Cardiac atrium fibroblast (primary cell): ENCODE measurements around a stretch of chr16.

DNA sequence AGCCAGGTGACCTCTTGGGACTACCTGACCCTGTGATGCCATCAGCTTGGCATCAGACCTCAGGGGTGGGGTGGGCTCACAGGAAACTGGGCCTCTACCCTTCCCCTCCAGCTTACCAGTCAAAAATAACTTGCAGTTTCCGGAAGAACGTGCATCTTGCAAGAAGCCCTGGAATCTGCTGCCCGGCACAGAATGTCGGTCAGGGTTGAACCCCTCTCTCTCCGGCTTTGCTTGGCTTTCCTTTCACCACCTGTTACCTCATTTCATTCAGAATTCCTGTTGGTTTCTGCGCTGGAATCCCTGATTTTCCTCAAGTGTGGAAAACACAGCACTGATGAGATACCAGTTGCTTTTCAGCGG lies 11.7 kb upstream of the N4BP1 start:
- RAMPAGE, long total RNA: no peak

- RAMPAGE, long total RNA: no peak
Measured at GRCh38 chr16:49281156-49281724, 398 bp downstream of the CBLN1 start.

GRCh38 chr16:49542206-49543011 lies 168.8 kb downstream of the C16orf78 start:
- RAMPAGE, long total RNA: no peak

DNA sequence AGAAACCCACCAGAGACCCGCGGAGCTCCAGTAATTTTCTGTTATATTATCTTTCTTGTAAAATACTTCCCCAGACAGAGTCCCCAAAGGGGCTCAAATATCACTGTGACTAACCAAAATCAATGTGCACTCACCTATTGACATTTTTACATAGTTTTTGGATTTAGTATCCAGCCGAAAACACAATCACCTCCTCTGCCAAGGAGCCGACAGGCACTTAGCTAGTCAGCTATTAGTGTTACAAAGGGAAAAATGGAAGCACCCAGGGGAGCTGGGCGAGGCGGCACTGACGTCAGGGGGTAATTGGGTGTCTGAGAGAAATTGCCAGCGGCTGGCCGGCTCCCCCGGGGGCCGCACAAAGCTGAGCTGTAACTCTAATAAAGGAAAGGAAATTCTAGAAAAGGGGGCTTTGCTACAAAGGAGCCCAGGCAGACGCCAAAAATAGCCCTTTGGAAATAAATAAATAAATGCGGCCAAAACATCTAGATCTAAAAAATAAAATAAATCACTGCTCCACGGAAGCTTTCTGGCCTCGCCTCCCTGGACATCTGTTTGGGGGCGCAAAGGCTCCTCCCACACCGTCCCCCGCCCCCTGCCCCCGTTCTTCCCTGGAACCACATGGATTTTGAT lies 156.9 kb downstream of the ZNF423 start:
- RAMPAGE, long total RNA: no peak

- RAMPAGE, long total RNA: no peak
Measured at GRCh38 chr16:49986288-49987058, 38.6 kb upstream of the CNEP1R1 start.

- RAMPAGE, long total RNA: no peak
Measured at GRCh38 chr16:50201556-50201953, 48.4 kb downstream of the TENT4B start.

GRCh38 chr16:50267424-50267982 lies 1.2 kb downstream of the ADCY7 start:
- RAMPAGE, long total RNA: no peak

DNA sequence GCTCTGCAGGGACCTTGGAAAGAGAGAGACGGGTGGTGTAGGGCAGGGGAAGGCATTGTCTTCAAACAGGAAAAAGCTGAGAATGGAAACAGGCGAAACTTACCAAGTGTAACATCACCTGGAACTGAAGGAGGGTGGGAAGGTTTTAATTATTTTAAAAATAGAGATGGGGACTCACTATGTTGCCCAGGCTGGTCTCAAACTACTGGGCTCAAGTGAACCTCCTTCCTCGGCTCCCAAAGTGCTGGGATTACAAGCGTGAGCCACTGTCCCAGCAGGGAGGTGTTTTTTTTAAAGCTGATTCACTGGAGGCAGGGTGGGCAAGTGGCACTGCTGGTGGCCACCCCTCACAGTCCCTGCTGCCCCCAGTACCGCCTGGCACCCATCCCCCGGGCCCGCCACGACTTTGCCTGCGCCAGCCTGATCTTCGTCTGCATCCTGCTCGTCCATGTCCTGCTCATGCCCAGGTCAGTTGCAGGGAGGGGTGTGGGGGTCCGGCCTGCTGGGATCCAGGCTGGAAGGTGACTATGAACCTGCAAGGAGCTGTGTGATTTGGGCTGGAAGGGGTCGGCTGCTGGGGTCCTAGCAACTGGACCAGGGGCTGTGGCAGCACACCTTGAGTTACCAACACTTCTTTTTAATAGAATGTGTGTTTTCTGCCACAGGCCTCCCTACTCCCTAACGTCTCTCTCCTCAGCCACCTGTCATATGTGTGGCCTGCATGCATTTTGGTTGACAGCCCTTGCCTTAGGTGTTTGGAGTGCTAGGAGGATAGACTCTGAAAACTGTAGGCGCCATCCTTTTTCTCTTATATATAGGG lies 40.5 kb downstream of the ADCY7 start:
- RAMPAGE, long total RNA: no peak

DNA sequence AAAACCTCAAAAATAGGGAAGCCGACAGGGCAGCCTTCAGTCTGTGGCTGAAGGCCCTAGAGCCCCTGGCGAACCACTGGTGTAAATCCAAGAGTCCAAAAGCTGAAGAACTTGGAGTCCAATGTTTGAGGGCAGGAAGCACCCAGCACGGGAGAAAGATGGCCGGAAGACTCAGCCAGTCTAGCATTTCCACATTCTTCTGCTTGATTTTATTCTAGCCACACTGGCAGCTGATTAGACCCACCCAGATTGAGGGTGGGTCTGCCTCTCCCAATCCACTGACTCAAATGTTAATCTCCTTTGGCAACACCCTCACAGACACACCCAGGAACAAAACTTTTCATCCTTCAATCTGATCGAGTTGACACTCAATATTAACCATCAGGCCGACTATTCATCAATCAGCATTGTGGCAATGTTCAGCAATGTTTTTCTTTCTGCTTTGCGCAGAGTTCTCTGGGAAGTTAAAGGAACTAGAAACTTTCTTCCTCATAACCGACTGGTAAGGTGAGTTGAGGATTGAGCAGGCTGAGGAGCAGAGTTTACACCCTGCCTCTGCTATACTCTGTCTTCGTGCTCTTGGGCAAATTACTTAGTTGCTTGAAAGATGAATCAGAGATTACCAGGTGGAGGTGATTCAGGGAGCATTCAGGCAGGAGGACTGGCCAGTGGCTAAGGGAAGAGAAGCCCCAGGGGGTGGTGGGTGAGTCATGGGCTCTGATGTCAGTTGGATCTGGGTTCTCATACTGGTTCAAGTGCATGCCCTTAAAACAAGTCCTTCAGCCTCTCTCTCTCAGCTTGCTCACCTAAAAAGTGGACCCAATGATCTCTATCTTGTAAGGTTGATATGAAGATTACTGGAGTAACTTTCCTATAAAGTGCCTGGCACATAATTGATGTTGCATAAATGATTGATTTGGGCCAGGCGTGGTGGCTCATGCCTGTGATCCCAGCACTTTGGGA lies 28.2 kb upstream of the BRD7 start:
- RAMPAGE, long total RNA: no peak

- RAMPAGE, long total RNA: no peak
Measured at GRCh38 chr16:50552404-50553252, 4.4 kb downstream of the NKD1 start.

DNA sequence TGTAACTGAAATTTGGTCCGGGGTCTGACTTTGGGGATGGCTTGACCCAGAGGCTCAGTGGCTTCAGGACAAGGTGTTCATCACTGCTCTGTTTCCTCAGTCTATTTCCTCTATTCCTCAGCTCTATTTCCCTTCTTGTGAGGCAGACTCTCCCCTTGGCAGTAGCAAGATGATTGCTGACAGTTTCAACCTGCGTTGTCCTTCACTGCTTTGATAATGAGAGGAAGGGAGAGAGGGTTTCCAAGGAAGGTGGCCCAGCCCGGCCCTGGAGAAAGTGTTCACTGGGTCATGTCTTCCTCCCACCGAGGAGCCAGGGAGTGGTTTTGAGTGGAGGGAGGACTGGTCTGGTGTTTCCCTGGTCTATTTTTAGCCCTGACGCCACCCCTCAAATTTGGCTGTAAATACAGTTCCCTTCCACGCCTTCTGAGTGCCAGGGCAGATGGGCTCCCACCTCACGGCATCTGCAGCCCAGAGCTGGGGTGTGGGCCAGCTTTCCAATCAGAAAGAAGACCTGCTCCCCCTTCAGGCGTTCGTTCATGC lies 53.9 kb downstream of the SNX20 start:
- RAMPAGE, long total RNA: no peak

DNA sequence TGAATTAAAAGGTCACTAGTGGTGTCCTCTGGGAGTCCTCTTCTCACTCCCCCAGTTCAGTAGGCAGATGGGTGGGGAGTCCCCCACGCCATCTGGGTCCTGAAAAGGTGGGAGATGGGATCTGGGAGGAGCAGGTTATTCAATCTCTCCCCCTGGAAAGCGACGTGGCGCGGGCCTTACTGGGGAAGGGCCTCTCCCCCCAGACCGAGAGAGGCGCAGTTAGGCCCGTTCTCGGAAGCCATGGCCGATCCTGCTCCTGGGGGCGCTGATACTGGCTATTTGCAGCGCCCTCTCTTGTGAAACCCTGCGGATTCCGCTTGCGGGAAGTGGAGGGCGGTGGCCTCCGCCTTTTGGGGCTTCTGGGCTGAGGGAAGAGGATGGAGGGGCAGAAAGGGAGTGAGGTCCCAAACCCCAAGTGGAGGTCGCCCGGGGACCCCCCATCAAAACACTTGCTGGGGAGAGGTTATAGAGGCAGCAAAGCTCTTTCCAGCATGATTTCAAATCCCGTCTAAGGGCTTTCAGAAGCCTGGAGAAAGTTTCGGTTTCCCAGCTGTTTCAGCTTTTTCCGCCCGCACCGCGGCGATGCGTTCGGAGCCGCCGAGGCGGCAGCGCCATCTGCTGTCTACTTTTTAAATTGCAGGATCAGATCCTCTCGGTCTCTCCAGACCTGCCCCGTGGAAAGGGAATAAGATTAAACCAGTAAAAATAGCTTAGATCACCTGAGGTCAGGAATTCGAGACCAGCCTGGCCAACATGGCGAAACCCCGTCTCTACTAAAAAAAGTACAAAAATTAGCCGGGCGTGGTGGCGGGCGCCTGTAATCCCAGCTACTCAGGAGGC lies 15.9 kb downstream of the SNX20 start:
- RAMPAGE, long total RNA: no peak

DNA sequence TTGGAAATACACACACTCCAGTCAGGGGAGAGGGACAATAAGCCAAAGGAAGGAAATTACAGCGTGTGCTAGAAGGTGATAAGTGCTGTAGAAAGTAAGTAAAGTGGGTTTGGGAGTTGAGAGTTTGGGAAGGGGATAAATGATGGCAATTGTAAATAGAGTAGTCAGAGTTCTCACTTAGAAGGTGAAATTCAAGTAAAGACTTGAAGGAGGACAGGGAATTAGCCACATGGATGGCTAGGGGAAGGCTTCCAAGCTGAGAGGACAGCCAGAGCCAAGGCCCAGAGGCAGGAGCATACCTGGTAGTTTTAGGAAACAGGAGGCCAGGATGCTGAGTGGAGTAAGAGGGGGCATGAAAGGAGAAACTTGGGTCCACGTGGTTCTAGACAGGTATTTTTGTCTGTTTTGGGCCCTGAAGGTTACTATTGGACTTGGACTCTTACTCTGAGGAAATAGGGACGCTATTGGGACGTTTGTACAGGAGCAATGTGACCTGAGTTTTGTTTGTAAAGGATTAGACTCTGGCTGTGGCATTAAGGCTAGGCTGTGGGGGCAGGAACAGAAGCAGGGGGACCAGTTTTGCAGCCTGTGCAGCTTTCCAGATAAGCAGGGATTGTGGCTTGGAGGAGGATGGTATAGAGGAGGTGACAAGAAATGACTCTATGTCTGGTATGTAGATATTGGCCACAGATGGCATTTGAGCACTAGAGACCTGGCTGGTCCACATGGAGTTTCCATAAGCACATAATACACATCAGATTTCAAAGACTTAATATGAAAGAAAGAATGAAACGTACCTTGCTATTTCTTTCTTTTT lies 12.7 kb downstream of the NOD2 start:
- RAMPAGE, long total RNA: no peak

DNA sequence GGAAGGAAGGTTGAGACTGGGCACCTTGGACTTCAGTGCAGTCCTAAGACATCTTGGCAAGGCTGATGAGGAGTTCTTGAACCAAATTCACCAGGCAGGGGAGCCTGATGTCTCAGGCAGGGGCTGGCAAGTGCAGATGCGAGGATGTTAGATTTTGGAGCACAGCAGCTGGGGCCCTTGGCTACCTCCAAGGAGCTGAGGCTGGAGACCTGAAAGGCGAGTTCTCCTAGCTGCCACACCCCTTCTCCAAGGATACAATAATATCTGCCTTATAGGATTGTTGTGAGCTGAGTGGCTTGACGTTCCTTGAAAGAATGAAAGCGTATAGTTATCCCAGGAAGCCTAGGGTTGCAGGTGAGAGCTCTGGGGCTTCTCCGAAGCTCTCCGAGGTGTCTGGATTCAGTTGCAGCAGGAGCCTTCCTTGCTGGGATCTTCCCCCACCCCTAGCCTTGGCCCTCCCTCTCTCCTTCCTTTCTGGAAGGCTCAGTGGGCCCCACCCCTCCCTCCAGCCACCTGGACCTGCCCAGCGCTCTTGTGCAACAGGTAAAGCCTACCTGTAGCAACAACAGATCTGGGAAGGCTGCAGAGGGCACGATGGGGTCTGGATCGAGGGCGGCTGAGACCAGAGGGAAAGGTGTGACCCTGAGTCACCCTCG lies 22.8 kb upstream of the CYLD start:
- RAMPAGE, long total RNA: no peak

- RAMPAGE, long total RNA: no peak
Measured at GRCh38 chr16:50719936-50720550, 21.8 kb upstream of the CYLD start.

DNA sequence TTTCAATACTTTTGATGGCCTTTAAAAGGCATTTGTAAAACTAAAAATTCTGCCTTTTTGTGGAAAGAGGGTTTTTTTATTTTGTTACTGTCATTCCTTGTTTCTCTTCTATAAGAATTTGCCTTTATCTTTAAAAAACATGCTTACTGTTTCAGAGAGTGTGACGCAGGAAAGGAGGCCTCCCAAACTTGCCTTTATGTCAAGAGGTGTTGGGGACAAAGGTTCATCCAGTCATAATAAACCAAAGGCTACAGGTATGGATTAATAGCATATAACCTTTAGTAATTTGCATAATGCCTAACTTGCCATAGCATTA lies 34.1 kb downstream of the CYLD start:
- RAMPAGE, long total RNA: no peak

- RAMPAGE, long total RNA: no peak
Measured at GRCh38 chr16:51129211-51129589, 21.9 kb downstream of the SALL1 start.

DNA sequence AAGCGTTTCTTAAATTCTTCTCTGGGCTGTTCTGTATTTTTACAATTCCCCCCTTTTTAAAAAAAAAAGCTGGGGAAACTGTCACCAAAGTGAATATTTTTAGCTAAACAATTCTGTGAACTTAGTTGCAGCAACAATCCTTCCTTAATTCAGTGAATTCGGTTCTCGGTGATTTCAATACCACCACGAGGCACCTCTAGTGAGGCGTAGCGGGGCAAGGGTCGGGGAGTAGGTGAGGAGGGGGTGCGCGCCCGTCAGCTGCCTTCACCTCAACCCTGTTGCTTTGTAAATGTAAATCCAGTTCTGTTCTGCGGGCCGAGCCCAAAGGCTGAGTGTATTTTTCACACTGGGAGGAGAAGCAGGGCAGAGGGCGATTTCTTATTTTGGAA lies 17.4 kb downstream of the SALL1 start:
- RAMPAGE, long total RNA: no peak

GRCh38 chr16:51153536-51154098 lies 2.5 kb upstream of the SALL1 start:
- RAMPAGE, long total RNA: no peak

GRCh38 chr16:51181019-51182033 lies 30.3 kb upstream of the SALL1 start:
- RAMPAGE, long total RNA: no peak